Skeletal muscle tissue (tissue), 7 donors: ENCODE measurements around a stretch of chr2.

GRCh38 chr2:241234951-241235418 is 46.5 kb downstream of the ANO7 start:
- PRO-cap, 3 experiments, result no peak in any of the 3 experiments
- RAMPAGE, long total RNA, result no peak
- RRBS, 2 experiments, result 88% methylated on average over 8 of the region's 16 CpGs

- PRO-cap, 3 experiments, result no peak in any of the 3 experiments
- RAMPAGE, long total RNA, result no peak
- RRBS, 2 experiments, result no CpG with 5 or more reads among the region's 3 CpGs
Observed at GRCh38 chr2:241362841-241363151, 6.7 kb downstream of the FARP2 start.

DNA sequence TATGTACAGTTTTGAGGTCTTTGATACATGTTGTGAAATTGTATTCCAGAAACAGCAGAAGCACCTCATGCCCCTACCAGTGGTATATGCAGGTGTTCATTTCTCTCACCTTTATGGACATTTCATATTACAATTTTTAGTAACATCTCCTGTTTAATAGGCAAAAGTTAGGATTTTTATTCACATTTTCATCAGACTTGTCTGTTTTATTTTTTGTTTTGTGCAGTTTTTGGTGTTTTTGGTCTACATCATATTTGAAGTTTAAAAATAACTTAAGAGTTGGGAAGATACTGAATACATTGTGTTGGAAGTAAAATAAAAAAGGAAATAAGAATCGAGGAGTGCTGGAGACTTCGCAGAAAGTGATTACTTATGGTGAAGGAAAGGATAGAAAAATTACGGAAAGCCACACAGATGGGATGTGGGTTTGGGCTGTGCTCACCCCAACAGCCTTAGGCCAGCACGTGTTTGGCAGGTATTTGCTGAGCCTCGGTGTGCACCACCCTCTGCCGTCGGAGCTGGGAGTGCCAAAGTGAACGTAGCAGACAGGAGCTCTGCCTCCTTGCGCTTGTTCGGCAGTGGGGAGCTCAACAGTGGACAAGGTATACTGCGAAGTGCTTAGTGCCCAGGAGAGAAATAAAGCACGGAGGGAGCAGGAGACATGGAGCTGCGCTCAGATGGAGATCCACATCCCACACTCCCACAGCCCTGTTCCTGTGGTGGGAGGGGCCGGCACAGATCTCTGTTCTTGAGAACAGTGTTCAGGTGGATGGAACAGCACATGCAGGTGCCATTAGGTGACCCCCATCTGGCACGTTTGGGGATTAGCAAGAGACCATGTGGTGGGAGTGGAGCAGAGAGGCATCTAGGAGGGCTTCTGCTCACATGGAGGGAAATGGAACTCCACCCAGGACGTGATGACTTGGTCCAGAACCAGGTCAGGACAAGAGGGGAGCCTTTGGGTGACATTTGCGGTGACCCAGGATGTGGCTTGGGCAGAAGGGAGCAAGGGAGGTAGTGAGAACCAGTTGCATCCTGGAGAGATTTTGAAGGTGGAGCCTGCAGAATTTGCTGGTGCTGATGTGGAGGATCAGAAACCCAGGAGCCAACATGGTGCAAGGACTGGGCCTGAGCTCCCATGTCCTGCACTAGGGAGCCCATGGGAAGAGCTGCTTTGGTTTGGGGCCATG is 27.0 kb downstream of the FARP2 start:
- PRO-cap, 3 experiments, result no peak in any of the 3 experiments
- RAMPAGE, long total RNA, result no peak
- RRBS, 2 experiments, result no CpG with 5 or more reads among the region's 17 CpGs

- PRO-cap, 3 experiments, result no peak in any of the 3 experiments
- RAMPAGE, long total RNA, result no peak
- RRBS, 2 experiments, result 73 to 89% methylated on average over 3 of the region's 22 CpGs
Observed at GRCh38 chr2:241496133-241496640, 12.2 kb downstream of the STK25 start.

GRCh38 chr2:241540417-241541366 is 17.9 kb upstream of the BOK start:
- PRO-cap, 3 experiments, result no peak in any of the 3 experiments
- RAMPAGE, long total RNA, result no peak
- RRBS, 2 experiments, result 3 to 4% methylated on average over 13 of the region's 64 CpGs

DNA sequence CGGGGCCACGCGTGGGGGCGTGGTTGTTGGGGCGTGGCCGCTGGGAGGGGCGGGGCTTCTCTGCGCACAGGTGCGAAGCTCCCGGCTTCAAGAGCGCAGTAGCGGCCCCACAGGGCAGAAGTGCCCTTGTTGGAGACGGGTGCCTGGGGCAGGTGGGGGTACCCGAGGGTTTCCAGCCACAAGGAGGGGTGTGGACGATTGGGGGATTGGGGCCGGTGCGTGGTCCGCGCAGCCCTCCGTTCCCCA is 17.3 kb upstream of the BOK start:
- PRO-cap, 3 experiments, result no peak in any of the 3 experiments
- RAMPAGE, long total RNA, result no peak
- RRBS, 2 experiments, result 4 to 20% methylated on average over 1 to 9 of the region's 20 CpGs

DNA sequence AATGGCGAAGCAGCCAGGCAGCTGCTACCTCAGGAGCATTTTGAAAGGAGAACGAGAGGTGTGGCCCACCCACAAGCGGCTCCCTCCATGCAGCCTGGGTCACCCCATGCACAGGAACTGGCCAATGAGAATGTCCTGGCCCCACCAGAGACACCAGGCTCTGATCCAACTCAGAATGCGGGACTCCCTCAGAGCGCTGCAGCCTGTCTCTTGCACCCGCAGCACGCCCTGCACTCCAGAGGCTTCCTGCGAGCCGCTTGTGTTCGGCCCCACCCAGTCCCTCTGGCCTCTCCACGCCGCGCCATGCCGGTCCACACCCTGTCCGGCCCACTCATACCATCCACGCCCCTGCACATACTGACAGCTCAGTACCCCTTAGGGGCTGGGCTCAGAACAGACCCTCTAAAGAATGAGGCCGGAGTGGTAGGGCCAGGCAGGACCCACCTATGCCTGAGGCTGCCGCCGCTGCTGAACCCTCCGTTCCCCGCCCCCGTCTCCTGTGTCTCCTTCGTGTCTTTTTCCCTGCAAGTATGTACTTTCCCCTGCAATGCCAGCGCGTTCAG is 6.4 kb upstream of the BOK start:
- PRO-cap, 3 experiments, result no peak in any of the 3 experiments
- RAMPAGE, long total RNA, result no peak
- RRBS, 2 experiments, result 26 to 42% methylated on average over 3 of the region's 25 CpGs

- PRO-cap, 3 experiments, result no peak in any of the 3 experiments
- RAMPAGE, long total RNA, result no peak
- RRBS, 2 experiments, result no CpG with 5 or more reads among the region's 43 CpGs
Observed at GRCh38 chr2:241561670-241562753, 3.5 kb downstream of the BOK start.

DNA sequence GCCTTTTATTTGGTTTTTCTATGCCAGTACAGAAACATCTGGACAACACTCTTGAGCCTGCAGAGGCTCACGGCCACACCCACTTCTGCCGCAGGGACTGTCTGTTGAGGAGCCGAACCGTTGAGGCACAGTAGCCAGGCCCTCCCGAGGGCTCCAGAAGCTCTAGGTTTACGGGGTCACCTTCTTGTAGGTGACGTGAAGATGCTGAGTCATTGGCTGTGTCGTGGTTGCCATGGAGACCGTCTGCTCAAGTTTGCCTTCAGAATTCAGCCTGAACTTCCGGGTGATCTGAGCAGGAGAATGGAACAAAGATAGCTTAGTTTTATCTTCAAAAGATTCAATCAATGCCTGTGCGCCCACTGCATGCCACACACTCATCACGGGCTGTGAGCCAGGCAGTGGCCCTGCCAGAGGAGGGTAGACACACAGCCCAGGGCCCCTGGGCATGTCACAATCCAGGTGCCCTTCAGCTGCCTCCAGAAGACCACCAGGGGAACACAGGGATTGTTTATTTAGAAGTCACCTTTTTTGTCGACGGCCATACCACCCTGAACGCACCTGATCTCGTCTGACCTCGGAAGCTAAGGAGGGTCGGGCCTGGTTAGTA is 26.0 kb downstream of the BOK start:
- PRO-cap, 3 experiments, result no peak in any of the 3 experiments
- RAMPAGE, long total RNA, result no peak
- RRBS, 2 experiments, result no CpG with 5 or more reads among the region's 18 CpGs

DNA sequence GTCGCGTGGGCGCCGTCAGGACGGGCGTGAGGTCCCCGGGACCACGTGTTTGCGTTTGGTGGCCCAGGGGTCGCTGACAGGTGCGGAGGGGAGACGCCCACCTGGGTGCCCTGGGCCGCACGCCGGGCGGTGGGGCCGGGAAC is 298 bp upstream of the ING5 start:
- PRO-cap, 3 experiments, result no peak in any of the 3 experiments
- RAMPAGE, long total RNA, result no peak
- RRBS, 2 experiments, result under 1 to 2% methylated on average over 14 of the region's 17 CpGs

DNA sequence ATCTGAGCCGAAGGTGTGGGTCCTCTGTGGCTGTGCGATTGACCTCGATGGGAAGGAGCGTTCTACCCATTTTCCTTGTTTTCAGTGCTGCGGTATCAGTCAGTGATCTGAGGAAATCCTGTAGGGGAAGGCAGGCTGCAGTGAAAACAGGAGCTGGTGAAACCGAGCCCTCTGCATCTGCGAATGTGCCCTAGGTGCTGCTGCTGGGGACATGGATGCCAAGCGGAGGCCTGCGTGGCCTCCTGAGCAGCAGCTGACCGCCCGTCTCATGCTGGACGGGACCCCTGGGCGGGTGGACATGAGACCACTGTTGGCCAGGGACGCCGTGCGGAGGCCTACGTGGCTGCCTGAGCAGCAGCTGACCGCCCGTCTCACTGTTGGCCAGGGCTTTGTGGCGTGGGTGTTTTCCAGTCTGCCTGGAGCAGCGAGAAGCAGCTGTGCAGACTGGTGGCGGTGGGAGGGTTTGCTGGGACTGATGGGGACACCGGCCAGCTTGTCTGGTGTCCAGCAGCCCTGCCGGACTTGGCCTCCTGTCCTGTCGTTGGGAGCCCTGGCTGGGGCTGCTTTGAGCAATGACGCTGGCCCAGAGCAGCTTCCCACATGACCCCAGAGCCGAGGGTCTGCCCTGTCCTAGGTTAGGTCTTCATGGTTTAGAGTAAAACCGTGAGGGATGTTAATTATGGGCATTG is 5.9 kb upstream of the D2HGDH start:
- PRO-cap, 3 experiments, result peak in 2 of 3 experiments; most common minus-strand start position 185 of the sequence (in 1)
- RAMPAGE, long total RNA, result no peak
- RRBS, 2 experiments, result no CpG with 5 or more reads among the region's 28 CpGs

DNA sequence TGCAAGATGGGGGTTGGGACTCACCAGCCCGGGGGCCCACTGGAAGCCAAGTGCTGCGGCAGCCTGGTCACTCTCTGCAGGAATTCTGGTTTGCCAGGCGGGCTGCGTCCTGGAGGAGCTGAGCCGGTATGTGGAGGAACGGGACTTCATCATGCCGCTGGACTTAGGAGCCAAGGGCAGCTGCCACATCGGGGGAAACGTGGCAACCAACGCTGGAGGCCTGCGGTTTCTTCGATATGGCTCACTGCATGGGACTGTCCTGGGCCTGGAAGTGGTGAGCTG is 9.1 kb downstream of the D2HGDH start:
- PRO-cap, 3 experiments, result no peak in any of the 3 experiments
- RAMPAGE, long total RNA, result no peak
- RRBS, 2 experiments, result 92% methylated on average over 5 of the region's 12 CpGs

- PRO-cap, 3 experiments, result no peak in any of the 3 experiments
- RAMPAGE, long total RNA, result no peak
- RRBS, 2 experiments, result no CpG with 5 or more reads among the region's 11 CpGs
Observed at GRCh38 chr2:241762604-241762940, 14.1 kb upstream of the GAL3ST2 start.

- PRO-cap, 3 experiments, result no peak in any of the 3 experiments
- RAMPAGE, long total RNA, result no peak
- RRBS, 2 experiments, result no CpG with 5 or more reads among the region's 28 CpGs
Observed at GRCh38 chr2:241763133-241764092, 13.2 kb upstream of the GAL3ST2 start.

GRCh38 chr2:241804417-241805347 is 4.3 kb upstream of the NEU4 start:
- PRO-cap, 3 experiments, result no peak in any of the 3 experiments
- RAMPAGE, long total RNA, result no peak
- RRBS, 2 experiments, result 8 to 15% methylated on average over 6 to 9 of the region's 32 CpGs

GRCh38 chr2:241854697-241855282 is 3.9 kb downstream of the PDCD1 start:
- PRO-cap, 3 experiments, result no peak in any of the 3 experiments
- RAMPAGE, long total RNA, result no peak
- RRBS, 2 experiments, result no CpG with 5 or more reads among the region's 13 CpGs

- PRO-cap, 3 experiments, result no peak in any of the 3 experiments
- RAMPAGE, long total RNA, result no peak
- RRBS, 2 experiments, result 33 to 48% methylated on average over 13 to 16 of the region's 49 CpGs
Observed at GRCh38 chr2:241863089-241864223, 4.8 kb upstream of the PDCD1 start.

DNA sequence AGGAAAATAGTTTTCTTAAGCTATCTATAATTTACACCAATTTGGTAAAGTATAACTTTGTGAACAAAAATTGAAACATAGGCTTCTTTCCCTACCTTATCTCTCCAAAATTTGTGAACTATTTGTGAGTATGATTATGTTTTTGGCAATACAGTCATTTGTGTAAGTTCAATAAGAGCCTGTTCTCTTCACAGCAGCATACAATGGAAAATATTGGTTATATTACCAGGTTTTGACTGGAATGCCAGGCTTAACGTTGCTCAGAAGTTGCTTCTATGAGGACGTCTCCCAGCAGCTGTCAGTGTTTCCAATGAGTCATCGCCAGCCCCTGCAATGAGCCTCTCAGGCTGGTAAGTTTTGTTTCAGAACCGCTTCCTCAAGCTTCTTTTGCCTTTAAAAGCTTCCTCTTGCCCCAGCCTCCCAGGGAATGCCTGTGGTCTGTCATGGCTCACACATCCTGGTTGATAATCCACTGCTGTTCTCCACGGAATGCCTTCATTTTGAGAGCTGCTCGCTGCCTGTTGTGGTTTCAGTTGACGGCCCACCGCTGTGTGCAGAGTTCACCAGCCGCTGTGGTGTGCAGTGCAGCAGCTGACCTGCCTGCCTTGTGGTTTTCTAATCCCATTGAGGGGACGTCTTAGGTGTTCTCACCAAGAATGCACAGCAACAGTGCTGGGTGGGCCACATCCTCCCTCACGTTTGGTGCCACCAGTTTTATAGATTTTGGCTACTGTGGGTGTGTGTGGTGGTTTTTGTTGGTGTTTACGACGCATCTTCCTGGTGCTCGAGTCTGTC is 65.6 kb upstream of the FAM240C start:
- PRO-cap, 3 experiments, result peak in 1 of 3 experiments; most common plus-strand start position 423 of the sequence (in 1)
- RAMPAGE, long total RNA, result no peak
- RRBS, 2 experiments, result no CpG with 5 or more reads among the region's 14 CpGs

DNA sequence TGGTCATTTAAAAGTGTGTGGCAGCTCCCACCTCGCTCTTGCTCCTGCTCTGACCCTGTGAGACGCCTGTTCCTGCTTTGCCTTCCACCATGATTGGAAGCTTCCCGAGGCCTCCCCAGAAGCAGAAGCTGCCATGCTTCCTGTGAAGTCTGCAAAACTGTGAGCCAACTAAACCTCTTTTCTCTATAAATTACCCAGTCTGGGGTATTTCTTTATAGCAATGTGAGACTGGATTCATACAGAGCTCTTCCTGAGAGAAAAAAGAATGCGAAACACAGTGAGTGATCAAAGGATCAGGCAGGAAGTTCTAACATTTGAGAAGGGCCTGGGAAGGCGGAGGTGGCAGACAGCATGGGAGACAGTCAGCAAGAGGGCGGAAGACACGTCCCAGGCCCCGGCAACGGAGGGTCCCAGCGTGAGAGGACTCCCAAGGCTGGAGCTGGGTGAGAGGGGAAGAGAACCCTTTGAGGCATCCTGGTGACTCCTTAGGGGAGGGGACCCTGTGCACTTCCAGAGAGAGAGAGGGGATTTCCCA is 102.5 kb upstream of the FAM240C start:
- PRO-cap, 3 experiments, result no peak in any of the 3 experiments
- RAMPAGE, long total RNA, result no peak
- RRBS, 2 experiments, result no CpG with 5 or more reads among the region's 10 CpGs

- PRO-cap, 3 experiments, result no peak in any of the 3 experiments
- RAMPAGE, long total RNA, result no peak
- RRBS, 2 experiments, result no CpG with 5 or more reads among the region's 28 CpGs
Observed at GRCh38 chr2:242031317-242032221, 131.3 kb upstream of the FAM240C start.